Lower leg skin (tissue), 2 donors: ENCODE measurements around the gene TOP3B.

- PRO-cap = no peak
- RAMPAGE, long total RNA, 2 experiments = no peak in any of the 2 experiments
Observed at GRCh38 chr22:20885226-20886062, 26.6 kb downstream of the SNAP29 start.

DNA sequence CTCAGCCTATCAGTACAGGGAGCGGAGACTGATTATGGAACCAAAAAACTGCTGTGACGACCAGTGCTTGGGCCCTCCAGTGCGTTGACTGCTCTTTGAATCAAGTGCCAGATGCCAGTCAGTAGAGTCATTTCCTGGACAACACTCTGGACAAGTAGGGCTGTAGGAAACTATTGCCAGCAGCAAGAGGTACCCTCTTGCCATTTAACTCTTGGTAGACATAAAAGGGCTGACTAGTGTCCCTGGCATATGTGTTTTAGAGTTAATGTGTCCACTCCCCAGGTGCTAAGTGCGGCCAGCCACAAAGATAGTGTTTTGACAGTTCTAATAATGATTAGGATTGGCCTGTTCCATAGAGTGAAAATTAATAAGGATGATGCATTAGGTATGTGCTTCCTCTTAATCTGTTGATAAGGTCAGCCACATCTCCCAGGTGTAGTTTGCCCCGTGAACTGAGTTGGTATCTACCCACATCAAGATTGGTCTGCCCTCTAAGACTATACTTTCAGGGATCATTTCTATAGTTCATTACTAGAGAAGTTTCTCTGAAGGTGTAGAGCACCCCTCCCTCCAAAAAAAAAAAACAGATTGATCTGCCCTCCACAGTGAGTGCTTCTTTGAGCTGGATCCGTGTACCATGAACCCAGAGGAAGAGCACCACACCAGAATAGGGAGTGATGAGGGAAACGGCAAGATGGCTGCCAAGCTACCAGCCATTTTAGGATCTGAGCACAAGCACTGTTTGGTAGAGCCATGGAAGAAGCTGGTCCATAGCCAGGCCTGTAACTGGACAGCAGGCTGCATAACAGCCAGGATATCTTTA is 20.7 kb upstream of the AIFM3 start:
- PRO-cap = no peak
- RAMPAGE, long total RNA, 2 experiments = no peak in any of the 2 experiments

DNA sequence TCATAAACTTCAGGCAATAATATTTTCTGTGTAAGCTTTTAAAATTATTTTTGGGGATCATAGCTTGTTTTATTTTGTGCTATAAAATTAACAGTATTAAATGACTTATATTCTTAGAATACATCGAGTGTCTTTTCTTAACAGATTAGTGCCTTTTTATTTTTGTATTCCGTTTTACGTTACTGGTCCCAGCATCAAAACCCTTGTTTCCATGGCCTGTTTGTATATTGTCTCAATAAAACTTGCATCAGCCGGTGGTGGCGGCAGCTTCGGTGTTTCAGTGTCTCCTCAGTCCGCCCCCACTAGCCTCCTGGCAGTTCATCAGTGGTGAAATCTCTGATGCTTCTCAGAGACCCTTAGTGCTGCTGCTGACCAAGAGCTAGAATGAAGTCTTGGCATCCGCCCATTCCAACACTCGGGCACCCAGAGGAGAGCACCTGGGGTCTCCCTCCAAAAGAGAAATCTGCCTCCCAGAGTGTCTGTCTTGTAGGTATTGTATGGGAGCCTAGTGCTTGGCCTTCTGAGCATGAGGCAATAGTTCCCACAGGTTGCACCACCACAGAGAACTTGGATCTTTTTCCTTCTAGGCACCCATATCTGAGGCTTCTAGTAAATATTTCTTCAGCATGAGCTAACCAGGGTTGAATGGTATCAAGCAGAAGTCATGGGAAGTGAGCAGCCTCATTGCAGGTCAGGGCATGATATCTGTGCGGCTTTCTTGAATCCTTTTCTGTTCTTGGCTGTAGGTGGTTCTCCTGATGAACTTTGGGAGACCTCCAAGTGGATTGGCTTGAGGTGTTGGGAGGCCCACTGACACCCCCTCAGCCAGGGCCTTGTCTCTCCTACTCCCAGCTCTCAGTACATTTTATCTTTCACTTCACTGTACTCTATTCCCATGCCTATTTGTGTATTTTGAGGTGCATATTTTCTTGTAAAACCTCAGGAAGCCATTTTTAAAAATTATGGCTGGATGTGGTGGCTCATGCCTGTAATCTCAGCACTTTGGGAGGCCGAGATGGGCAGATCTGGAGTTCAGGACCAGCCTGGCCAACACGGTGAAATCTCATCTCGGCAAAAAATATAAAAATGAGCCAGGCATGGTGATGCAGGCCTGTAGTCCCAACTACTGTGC is 13.2 kb upstream of the AIFM3 start:
- PRO-cap = no peak
- RAMPAGE, long total RNA, 2 experiments = no peak in any of the 2 experiments

GRCh38 chr22:20979788-20980423 is 2.2 kb upstream of the LZTR1 start:
- PRO-cap = no peak
- RAMPAGE, long total RNA, 2 experiments = no peak in any of the 2 experiments

DNA sequence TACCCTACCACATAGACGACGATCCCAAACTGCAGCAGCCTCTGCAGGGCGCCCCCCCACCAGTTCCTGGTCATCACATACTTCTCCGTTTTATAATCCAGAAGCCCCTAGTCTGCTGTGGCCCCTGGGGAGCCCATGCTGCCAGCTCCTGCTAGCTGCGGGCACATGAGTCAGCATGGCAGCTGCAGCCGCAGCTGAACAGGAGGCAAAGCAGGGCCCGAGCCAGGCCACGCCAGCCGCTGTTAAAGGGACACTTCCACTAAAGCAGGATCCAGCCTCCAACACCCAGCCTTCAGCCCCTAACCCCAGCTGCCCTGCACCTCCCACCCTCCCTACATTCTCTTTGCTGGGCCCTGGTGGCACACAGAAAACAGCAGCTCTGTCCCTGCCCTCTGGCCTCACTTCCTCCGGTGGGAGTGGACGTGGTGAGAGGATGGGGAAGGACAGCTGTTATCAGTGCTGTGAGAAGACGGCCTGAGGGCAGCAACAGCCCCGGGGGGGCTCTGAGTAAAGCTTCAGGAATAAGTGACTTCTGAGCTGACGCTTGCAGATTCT is 788 bp upstream of the LRRC74B start:
- PRO-cap = no peak
- RAMPAGE, long total RNA, 2 experiments = no peak in any of the 2 experiments

- PRO-cap = no peak
- RAMPAGE, long total RNA, 2 experiments = no peak in any of the 2 experiments
Observed at GRCh38 chr22:21448034-21448461, 19.1 kb upstream of the TMEM191C start.

DNA sequence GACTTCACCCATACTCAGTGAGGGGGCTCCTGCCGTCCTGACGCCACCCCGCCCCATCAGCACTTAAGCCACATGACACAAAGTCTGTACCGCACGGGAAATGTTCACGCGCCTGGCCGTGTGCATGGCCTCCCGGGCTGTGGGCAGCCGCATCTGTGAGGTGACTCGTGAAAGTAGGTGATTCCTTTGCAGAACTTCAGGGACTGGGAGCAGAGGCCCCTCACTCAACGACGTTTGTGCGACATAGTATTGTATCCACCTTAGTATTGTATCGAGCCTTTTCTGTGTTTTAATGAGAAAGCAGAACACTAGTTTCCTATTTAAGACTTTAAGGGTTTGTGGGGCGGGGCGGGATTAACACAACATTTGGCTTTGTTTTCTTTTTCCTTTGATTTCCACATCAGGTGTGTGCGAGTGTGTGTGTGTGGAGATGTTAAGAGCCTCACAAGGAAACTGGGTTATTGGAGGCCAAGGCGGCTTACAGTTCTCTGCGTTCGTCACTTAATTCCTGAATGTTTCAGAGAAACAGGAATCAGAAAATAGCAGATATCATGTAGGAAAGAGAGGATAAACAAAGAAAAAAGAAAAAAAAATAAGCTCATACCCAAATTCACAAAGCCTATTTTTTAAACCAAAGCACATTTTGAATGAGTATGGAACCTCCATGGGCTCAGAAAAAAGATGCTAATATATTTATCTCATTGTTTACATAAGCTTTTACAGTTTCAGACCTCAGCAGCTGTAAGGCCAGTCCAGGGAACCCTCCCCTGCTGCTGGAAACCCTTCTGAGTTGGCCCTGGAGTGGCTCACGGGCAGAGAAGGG is 18.1 kb upstream of the TMEM191C start:
- PRO-cap = no peak
- RAMPAGE, long total RNA, 2 experiments = no peak in any of the 2 experiments

DNA sequence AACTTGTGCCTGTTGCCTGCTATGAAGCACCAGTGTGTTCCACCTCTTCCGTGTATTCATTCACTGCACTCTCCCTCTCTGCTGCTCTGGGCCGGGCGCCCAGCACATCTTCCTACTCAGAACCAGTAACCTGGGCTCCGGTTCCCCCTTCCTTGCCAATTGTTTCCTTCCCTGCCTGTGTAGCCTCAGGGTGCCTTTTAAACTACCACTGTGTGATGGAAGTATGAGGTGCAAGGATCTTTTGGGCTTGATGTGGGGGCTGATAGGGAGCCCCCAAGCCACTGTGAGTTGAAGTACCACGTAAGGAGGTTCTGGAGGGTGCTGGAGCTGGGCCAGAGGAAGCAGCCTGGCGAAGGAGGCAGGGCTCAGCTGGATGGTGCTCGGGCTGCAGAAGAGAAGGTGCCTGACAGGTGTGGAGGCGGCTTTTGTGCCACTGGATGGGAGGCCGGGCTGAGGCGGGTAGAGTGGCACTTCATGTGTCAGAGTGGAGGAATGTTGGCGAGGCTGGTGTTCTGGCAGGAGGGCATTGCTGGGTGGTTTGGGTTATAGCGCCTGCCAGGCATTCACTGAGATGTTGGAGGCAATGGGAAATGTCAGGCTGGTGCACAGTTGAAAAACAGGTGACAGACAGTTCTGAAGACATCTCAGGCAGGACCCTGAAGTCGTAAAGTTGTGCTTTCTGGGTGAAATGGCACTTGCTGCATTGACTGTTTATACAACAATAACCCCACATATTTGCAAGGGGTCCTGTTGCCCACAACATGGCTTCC is 24.1 kb downstream of the UBE2L3 start:
- PRO-cap = no peak
- RAMPAGE, long total RNA, 2 experiments = no peak in any of the 2 experiments

DNA sequence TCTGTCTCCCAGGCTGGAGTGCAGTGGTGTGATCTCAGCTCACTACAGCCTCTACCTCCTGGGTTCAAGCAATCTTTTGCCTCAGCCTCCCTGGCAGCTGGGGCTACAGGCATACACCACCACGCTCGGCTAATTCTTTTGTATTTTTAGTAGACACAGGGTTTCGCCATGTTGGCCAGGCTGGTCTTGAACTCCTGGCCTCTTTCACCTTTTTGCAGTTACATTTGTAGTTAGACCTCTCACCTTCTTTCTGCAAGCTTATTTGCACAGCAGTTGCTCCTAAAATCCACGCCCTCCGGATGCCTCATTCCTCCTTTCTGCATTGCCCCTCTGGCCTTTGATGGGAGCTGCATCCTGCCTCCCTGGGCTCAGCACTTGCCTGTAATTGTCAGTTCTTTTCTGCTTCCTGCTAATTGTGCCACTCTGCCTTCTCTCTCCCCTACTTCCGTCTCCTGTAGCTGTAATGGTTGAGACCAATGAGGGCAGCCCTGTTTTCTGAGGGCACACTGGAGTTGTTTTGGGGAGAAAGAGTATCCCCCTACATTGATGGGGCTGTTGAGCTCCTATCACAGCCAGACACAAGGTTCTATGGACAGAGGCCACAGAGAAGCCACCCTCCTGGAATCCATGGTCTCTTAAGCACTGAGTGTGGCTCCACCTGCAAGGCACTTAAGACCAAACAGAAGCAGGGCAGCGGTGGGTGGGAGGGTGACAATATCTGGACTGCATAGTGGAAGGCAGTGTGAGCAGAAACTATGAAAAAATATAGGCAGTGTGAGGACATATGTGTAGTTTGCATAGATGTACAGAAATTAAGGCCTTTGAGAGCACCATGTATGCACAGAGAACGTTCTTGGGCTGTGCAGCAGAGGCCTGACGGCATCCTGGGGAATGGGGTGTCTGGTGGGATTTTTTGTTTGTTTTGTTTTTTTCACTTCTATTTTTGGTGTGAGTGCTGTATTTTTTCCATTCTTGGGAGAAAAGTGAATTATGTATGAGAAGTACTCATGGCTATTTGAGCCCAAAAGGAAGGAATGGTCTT is 30.6 kb downstream of the YDJC start:
- PRO-cap = no peak
- RAMPAGE, long total RNA, 2 experiments = no peak in any of the 2 experiments

GRCh38 chr22:21641211-21641912 is 740 bp upstream of the SDF2L1 start:
- PRO-cap = no peak
- RAMPAGE, long total RNA, 2 experiments = no peak in any of the 2 experiments

- PRO-cap = no peak
- RAMPAGE, long total RNA, 2 experiments = no peak in any of the 2 experiments
Observed at GRCh38 chr22:21650913-21651356, 8.8 kb downstream of the SDF2L1 start.

- PRO-cap = no peak
- RAMPAGE, long total RNA, 2 experiments = no peak in any of the 2 experiments
Observed at GRCh38 chr22:21701520-21702305, 33.9 kb downstream of the YPEL1 start.

DNA sequence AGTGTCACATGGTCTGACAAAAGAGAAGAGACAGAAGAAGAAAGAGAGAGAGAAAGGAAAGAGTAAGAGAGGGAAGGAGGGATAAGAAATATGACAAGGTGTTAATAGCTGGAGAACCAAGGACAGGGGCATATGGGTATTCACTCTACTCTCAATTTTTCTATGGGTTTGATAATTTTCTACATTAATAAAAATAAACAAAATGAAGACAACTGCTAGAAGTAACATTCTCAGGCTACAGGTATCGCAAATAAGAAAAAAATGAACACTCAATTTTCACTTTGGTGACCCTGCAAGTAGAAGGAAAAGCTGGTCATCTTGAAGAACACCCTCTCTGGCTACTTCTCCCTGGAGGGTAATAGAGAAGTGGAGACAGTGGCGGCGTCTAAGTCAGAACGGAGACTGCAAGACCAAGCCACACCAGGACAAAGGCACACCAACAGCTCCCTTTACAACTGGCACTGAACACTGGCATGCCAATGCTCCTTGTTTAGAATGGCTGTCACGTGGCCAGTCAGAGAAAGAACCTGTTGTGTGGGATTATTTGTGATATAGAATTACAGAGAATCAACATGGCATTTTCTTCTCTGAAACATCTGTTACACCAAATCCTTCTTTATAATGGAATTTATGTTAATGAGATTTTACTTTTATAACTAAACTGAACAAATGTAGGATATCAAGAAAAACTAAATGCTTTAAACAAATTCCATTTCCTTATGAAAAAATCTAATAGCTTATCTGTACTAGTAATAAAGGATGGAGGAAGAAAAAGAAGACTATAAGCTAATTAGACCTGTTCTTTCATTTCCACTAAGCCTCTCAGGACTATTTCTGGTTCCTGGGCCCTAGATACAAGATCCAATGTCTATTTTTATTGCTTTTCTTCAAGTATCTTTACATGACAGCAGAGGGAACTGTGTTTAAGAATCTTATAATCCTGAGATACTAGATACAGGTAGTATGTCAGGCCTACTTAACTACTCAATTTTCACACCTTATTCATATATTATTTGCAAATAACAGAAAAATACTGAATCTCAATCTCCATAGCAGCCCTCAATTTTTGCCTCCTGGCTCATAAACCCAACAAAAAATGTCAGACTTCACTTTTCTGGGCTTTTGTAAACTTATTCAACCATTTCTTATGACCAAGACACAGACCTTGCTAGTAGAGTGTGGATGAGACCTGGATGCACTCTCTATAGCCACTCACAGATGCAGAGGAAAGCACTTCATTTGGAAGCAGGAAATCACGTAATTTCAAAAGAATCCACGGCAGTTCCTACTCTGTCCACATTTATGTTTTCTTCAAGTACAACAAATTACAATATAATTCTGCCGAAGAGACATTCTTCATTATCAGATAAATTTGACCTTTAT is 61.5 kb upstream of the YPEL1 start:
- PRO-cap = no peak
- RAMPAGE, long total RNA, 2 experiments = no peak in any of the 2 experiments

DNA sequence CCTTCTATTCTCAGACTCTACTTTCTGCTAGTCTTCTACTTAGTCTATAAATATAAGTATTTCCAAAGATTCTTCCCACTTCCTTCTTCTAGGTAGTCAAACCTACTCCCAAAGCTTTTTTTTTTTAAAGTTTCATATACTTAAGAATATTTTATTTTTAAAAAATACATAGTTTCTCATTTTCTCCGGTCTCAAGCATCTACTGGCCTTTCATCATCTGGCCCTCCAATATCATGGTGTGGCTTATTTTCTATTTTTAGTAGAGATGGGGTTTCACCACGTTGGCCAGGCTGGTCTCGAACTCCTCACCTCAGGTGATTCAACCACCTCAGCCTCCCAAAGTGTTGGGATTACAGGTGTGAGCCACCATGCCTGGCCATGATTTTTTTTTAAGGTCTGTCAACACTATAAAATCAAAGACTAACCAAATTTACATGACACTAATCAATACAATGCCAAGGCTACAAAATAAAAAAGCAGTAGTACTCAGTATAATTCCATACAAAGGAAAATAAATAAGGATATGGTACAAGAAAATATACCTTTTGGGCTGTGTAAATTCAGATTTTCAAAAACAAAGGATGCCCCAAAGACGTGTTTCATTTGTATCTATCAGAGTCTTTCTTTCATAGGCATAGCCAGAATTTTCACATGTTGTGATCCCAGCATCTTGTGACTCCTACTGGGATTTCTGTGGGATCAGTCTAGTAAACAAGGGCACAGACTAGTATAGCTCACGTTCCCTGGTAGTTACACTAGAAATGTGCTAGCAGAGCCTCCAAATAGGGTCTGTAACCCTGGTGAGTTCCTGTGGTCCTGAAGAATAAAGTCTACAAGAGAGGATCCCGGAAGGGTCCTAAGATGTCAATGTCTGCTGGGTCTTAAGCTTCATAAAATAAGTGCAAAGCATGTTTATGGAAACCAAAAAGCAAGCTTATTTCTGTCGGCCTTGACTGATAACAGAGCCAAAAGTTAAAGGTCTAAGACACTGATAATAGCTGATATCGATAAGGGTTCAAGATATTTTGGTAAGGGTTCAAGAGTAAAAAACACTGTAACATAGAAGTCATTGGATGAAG is 64.3 kb upstream of the YPEL1 start:
- PRO-cap = no peak
- RAMPAGE, long total RNA, 2 experiments = no peak in any of the 2 experiments

DNA sequence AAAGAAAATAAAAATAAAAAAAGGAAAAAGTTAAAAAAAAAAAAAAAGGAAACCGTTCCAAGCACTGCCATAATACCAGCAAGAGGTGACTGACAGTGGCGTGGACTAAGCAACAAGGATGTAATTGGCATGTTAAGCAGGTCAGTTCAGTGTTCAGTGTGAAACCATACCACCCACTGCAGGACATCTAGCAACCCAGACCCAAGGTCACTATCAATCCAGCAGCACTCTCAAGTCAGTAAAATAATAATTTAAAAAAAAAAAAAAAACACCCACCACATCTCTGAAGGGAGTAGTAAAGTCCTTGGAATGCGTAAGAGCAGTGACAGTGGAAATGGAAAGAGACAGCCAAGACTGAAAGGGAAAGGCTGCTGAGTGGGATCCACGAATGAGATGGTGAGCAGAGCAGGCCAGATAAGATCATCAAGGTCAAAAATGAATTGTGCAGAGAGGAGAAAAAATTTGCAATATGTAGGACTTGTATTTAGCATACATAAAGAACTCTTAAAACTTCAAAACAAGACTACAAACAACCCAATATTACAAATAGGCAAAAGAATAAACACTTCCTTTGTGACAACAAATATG is 43.4 kb downstream of the MAPK1 start:
- PRO-cap = no peak
- RAMPAGE, long total RNA, 2 experiments = no peak in any of the 2 experiments

DNA sequence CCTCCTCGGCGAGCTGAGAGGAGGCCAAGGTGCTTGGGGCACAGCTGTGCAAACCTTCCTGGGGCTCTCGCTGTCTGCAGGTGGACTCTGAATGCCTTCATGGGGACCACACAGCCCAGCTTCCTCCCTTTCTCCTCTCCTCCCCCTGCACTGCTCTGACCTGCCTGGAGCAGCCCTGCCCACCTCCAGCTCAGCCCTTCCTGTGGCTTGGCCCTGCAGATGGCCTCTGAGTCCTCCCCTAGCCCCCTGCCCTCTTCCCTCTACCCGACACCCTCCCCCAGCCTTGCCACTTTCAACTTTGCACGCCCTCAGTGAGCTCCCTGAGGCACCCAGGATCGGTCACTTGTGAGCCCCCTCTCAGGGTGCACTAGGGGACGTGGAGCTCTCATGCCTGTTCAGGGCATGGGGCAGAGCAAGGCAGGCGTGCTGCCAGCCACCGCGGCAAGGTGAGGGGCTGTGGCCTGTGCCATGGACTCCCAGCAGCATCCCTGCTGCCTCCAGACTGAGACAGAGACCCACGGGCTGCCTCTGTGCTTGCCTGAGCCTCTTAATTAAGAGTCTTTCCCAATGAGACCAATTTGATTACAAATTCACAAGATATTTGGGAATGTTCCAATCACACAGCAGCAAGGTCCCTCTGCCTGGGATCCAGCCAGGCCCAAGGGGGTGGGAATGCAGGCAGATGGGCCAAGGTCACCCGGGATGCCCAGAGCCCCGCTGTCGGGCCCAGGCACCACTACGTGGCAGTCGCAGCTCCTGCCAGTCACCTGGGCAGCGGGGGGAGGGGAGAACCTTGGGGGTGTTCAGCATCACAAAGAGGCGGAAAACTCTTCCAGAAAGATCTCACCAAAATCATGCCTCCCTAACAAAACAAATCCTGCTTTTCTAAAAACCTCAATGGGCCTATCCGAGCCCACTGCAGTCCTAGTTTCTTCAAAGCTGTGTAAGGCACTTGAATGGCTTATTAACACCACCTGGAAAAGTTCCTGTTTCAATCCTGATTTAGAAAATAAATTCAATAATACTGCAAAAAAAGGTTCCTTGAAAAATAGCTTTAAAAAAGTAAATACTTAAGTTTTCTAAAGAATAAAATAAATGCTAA is 31.1 kb downstream of the PPM1F start:
- PRO-cap = no peak
- RAMPAGE, long total RNA, 2 experiments = no peak in any of the 2 experiments

- PRO-cap = no peak
- RAMPAGE, long total RNA, 2 experiments = no peak in any of the 2 experiments
Observed at GRCh38 chr22:21951678-21952636, 691 bp downstream of the PPM1F start.

- PRO-cap = no peak
- RAMPAGE, long total RNA, 2 experiments = no peak in any of the 2 experiments
Observed at GRCh38 chr22:21974104-21974940, 8.3 kb downstream of the TOP3B start.

GRCh38 chr22:21982400-21983044 is at the start of gene TOP3B:
TOP3B (minus strand) TSS chr22:21982787.
- PRO-cap = unidirectional peak, minus-strand start at chr22:21982778
- RAMPAGE, long total RNA, 2 experiments = start-site peak on the minus strand in 2 of 2 experiments, at chr22:21982768-21982777 at its widest, 21 to 40 reads per replicate

- PRO-cap = no peak
- RAMPAGE, long total RNA, 2 experiments = no peak in any of the 2 experiments
Observed at GRCh38 chr22:21984780-21985255, 2.2 kb upstream of the TOP3B start.